ENCODE results near the genes SLBP and NSD2.

GRCh38 chr4:1511926-1512243 is 105.6 kb upstream of the NKX1-1 start:
- PRO-cap, 5 experiments = peak in 3 of 5 experiments; most common plus-strand start chr4:1511985 (in 1)
- RAMPAGE, long total RNA, 2 experiments = no peak in any of the 2 experiments
- RRBS = no CpG with 5 or more reads among the region's 6 CpGs

DNA sequence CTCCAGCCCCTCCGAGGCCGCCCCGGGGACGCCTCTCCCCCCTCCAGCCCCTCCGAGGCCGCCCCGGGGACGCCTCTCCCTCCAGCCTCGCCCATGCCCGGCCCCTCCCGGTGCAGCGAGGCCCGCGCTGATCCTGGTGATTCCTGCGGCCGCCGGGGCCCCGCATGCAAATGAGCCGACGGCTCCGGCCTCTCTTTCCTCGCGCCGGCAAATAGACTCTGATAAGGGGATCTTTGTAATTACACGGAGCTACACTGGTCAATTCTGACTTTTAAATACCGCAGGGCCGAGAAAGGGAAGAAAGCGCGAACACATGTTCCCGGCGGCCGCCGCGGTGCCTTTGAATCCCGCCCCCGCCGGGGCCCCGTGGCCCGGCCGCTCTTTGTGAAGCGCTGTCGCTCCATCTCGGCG is 114.9 kb upstream of the NKX1-1 start:
- PRO-cap, 5 experiments = no peak in any of the 5 experiments
- RAMPAGE, long total RNA, 2 experiments = no peak in any of the 2 experiments
- RRBS = 9% methylated on average over 19 of the region's 44 CpGs

GRCh38 chr4:1711884-1712578 is at the start of gene SLBP:
TSS of gene SLBP (minus strand) at chr4:1712319.
- PRO-cap, 5 experiments = peak in 5 of 5 experiments; most common plus-strand start chr4:1712373 (in 2); most common minus-strand start chr4:1712319 (in 5)
- RAMPAGE, long total RNA, 2 experiments = no peak in any of the 2 experiments
- RRBS = 1% methylated on average over 57 of the region's 101 CpGs

GRCh38 chr4:1799144-1799969 is 6.3 kb downstream of the FGFR3 start:
- PRO-cap, 5 experiments = no peak in any of the 5 experiments
- RAMPAGE, long total RNA, 2 experiments = no peak in any of the 2 experiments
- RRBS = 78% methylated on average over 17 of the region's 37 CpGs

DNA sequence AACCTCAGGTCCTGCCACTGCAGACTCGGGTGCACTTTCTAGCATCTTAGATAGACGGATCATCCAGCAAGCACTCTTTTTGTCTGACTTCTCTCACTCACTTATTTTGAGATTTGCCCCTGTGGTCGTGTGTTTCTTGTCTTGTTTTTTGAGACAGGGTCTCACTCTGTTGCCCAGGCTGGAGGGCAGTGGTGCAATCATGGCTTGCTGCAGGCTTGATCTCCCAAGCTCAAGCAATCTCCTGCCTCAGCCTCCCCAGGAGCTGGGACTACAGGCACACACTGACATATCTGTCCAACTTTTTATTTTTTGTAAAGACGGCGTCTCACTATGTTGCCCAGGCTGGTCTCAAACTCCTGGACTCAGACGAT is 26.7 kb downstream of the FGFR3 start:
- PRO-cap, 5 experiments = no peak in any of the 5 experiments
- RAMPAGE, long total RNA, 2 experiments = no peak in any of the 2 experiments
- RRBS = no CpG with 5 or more reads among the region's 6 CpGs

- PRO-cap, 5 experiments = no peak in any of the 5 experiments
- RAMPAGE, long total RNA, 2 experiments = no peak in any of the 2 experiments
- RRBS = 67% methylated on average over 5 of the region's 22 CpGs
Observed at GRCh38 chr4:1842948-1843643, 12.9 kb downstream of the LETM1 start.

DNA sequence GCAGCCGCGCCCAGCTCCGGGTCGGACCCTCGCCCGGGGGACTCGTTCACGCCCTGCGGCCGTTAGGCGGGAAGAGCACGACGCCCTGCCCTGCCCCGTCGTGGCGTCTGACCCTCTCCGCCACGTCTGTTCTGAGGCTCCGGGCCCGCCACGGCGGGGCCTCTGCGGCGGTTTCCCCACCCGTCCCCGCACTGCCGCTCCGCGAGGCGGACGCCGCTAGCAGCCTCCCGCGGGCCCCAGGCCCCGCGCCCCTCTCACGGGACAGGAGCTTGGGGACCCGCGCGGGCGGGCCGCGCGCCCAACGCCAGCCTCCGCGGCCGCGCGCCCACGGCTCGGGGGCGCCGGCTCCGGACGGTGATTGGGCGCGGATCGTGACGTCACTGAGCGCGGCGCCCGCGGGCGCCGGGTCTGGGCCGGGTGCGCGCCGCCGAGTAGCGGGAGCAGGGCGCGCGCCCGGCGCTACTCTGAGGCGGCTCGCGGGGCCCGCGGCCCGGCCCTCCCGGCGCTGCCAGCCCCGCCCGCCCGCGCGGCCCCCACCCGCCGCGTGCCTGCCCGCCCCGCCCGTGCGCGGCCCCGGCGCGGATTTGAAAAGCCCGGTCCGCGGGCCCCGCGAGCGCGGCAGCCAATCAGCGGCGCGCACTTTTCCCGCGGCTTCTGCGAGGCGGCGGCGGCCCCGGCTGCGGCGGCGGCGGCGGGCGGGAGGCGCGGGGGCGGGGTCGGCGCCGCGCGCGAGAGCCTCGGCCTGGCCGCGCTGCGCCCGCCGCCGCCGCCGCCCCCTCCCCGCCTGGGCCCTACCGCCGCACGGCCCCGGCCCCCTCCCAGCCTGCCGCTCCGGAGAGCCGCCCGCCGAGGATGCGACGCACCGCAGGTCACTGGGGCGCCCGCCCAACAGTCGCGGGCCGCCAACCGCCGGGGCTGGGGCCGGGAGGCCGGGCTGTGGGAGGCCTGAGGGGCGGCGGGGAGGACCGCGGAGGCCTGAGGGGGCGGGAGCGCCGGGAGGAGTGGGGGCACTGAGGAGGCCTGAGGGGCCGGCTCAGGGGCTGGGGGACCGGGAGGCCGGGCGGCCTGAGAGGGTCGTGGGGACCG is at the start of gene NSD2:
Gene NSD2 (plus strand): TSS at position 719 of the 1,086 bp plus-strand sequence.
- PRO-cap, 5 experiments = peak in 5 of 5 experiments; most common plus-strand start position 707 of the sequence (in 4); most common minus-strand start position 334 of the sequence (in 2)
- RAMPAGE, long total RNA, 2 experiments = no peak in any of the 2 experiments
- RRBS = 2% methylated on average over 92 of the region's 178 CpGs

DNA sequence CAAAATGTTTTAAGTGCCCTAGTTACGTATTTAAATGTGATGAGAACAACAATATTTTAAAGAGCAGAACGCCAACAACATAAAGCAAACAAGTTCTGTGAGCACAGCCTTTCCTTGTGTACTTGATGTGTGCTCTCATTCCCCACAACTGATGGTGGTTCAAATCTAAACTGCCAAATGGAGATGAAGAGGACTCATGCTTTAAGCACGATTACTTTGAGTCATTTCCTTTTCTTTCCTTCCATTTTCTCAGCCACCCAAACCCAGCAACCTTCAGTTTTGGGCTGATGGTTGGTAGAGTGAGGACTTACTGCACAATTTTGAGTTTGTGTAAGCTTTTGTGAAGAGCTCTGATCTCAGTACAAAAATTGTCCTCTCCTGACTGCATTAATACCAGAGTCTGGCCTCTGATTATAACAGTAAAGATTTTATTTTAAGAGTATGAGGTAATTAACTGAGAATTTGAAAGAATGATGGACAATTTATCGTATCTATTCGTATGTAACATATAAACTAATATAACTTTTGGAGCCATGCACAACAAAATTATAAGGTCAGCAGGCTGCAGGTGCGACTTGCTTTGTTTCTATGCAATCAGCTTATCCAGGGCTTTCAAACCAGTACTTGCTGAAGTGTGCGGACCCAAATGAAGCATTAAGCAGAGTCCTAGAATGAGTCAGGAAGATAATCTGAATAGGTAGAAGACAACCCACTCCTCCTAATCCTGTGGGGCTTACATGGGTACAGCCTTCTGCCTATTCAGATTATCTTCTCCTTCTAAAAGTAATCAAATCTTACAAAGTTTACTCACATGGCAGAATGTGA is 1.9 kb downstream of the NSD2 start:
- PRO-cap, 5 experiments = peak in 1 of 5 experiments; most common minus-strand start position 150 of the sequence (in 1)
- RAMPAGE, long total RNA, 2 experiments = no peak in any of the 2 experiments
- RRBS = no CpG with 5 or more reads among the region's 7 CpGs

DNA sequence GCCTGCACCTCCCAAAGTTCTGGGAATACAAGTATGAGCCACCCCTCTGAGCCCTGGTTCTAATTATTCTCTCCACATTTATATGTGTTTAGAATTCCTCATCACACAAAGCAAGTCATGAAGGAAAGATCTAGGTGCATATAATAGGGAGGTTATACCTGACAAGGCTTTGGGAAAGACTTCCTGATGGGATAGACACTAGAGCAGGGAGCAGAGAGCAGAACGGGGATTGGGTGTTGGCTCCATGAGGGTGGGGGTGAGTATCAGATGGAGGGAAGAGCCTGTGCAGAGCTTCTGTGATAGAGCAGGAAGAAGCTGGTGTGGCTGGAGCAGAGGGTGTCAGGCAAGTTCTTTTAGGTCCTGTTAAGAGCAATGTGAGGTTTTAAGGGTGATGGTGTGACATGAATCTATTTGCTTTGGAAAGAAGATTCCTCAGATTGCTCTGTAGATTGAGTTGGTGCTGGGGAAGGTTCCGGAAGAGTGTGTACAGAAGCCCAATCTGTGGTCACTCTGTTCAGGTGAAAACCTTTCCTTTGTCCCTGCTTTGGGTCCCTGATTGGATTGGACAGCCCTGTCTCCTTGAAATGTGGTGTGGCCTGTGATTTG is 10.6 kb downstream of the NSD2 start:
- PRO-cap, 5 experiments = no peak in any of the 5 experiments
- RAMPAGE, long total RNA, 2 experiments = no peak in any of the 2 experiments
- RRBS = no CpG with 5 or more reads among the region's 2 CpGs

DNA sequence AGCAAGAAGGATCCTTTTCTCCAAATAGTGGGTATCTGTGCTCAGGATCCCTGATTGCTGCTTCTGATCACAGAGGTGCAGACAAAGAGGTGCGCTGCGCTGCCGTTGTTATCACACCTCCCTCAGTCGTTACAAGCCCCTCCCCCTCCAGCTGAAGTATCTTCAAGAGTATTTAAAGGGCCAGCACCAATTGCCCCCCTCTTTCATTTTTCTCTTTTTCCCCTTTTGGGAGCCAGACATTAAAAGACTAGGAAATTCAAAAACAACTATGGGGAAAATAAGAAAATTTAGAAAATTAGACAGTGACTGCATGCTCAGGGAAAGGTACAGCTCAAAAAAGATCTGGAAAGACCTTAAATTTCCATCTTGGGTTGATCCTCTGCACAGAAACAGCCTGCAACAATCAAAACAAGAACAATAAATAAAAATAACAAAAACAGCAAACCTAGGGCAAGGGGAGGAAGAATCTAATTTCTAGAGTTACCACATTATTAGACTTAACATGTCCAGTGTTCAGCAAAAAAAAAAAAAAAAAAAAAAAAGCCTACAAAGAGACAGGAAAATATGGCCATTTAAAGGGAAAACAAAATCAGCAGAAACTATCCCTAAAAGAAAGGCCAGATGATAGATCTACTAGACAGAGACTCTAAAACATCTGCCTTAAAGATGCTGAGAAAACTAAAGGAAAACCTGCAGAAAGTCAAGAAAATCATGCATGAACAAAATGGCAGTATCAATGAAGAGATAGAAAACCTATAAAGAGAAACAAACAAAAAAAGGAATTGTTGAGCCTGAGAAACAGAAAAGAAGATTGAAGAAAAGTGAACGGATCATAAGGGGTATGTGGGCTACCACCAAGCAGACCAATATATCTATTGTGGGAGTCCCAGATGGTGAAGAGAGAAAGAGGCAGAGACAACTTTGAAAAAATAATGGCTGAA is 44.0 kb downstream of the NELFA start:
- PRO-cap, 5 experiments = no peak in any of the 5 experiments
- RAMPAGE, long total RNA, 2 experiments = no peak in any of the 2 experiments
- RRBS = no CpG with 5 or more reads among the region's 5 CpGs

DNA sequence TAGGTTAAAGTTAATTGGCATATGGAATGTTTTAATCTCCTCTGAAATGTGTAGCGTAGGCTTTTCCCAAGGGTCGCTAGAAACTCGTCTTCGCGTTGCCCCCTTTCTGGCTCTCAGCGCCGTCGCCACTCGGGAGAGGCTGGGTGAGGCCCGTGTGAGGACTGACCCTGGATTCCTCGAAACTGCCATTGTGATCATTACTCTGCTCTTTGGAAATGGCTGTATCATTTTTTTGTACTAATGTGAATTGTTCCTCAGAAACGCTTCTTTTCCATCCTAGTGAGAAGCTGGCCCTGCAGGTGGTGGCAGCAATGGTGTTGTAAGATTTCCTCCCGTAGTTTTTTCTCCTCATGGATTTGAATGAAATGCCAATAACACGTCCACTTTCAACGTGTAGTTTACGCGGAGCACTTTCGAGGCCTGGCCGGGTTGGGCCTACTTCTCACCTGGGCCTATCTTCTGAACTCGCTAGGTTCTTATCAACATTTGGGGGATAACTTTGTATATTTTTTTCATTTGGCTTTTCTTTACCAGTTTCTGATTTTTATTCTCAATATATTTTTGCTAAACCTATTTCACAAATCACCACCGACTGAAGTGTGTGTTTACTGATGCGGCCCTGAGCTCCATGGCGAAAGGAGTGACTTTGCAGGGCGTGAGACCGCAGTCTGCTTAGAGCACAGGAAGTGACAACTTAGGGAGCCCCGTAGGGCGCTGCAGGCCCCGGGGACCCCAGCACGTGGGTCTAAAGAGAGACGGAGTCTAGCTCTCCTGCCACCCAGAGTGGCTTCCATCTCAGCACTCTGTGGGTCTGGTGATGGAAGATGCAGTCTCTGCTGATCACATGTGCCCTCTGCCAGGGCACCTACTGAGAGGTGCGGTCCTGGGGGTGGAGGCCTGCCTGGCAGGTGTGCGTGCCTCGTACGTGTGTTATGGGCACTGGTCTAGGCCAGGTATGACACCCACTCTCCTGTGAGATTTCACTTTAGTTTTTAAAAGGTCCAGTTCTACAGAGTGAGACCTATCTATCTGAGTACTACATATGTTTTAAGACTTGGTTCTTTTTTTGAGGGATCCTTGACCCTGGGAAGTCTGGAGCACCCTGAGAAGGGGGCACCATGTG is 29.2 kb downstream of the NELFA start:
- PRO-cap, 5 experiments = no peak in any of the 5 experiments
- RAMPAGE, long total RNA, 2 experiments = no peak in any of the 2 experiments
- RRBS = no CpG with 5 or more reads among the region's 34 CpGs

DNA sequence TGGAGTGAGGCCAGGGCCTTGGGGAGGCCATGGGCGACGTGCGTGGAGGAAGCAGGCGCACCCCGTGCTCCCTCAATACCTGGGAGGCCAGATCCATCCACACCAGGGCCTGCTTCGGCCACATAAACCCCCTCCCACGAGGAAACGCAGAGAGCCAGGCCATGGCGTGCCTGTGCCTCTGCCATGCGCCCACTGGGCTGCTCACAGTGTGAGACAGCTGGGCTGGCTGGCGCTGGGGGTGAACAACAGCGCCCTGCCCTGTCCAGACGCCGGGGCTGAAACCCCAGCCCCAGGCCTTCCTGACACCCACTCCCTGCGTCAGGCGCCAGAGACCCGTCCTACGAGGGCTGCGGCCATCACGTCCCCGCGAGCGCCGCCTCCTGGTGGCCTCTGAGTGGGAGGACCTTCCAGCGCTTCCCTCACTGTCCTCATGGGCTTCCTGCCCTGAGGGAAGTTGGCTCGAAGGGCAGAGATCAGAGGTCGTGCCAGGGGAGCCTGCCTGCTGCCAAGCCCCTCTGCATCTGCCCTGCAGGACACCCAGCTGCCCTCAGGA is 16.4 kb downstream of the NELFA start:
- PRO-cap, 5 experiments = no peak in any of the 5 experiments
- RAMPAGE, long total RNA, 2 experiments = no peak in any of the 2 experiments
- RRBS = no CpG with 5 or more reads among the region's 27 CpGs

DNA sequence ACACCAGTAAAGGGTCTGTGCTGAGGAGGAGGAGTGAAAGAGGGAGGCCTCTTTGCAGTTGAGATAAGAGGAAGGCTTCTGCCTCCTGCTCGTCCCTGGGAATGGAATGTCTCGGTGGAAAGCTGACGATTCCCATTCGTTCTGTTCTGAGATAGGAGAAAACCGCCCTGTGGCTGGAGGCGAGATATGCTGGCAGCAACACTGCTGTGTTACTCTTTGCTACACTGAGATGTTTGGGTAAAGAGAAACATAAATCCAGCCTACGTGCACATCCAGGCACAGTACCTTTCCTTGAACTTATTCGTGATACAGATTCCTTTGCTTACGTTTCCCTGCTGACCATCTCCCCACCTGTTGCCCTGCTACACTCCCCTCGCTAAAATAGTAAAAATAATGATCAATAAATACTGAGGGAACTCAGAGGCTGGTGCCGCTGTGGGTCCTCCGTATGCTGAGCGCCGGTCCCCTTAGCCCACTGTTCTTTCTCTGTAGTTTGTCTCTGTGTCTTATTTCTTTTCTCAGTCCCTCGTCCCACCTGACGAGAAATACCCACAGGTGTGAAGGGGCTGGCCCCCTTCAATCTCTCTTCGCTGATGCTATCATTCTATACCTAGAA is 13.1 kb upstream of the NELFA start:
- PRO-cap, 5 experiments = no peak in any of the 5 experiments
- RAMPAGE, long total RNA, 2 experiments = no peak in any of the 2 experiments
- RRBS = no CpG with 5 or more reads among the region's 17 CpGs

DNA sequence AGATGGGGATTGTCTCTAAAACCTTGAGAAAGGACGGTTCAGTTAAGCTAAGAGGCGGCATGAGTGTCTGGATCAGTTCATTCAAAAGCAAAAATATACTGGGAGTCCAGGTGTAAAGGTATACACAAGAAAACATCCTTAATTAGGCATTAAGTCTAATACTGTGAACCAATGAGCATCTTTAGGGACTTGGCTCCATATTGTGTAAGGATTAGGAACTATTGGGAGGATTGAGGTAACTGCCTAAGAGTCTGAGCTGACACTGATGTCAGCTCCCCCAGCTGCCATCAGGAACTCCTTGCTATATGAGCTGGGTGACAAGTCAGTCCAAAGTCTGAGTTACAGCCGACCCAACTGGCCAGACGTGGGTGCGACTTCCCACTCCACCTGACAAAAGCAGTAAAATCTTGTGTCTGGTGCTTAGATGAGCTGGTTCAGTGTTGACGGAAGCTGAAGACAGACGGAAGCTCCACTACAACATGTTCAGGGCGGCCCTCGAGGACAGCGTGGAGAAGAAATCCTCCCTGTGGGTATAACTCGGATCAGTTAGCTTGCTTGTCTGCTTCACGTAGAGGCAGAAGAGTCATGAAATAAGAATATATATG is 5.6 kb upstream of the C4orf48 start:
- PRO-cap, 5 experiments = no peak in any of the 5 experiments
- RAMPAGE, long total RNA, 2 experiments = no peak in any of the 2 experiments
- RRBS = no CpG with 5 or more reads among the region's 12 CpGs

DNA sequence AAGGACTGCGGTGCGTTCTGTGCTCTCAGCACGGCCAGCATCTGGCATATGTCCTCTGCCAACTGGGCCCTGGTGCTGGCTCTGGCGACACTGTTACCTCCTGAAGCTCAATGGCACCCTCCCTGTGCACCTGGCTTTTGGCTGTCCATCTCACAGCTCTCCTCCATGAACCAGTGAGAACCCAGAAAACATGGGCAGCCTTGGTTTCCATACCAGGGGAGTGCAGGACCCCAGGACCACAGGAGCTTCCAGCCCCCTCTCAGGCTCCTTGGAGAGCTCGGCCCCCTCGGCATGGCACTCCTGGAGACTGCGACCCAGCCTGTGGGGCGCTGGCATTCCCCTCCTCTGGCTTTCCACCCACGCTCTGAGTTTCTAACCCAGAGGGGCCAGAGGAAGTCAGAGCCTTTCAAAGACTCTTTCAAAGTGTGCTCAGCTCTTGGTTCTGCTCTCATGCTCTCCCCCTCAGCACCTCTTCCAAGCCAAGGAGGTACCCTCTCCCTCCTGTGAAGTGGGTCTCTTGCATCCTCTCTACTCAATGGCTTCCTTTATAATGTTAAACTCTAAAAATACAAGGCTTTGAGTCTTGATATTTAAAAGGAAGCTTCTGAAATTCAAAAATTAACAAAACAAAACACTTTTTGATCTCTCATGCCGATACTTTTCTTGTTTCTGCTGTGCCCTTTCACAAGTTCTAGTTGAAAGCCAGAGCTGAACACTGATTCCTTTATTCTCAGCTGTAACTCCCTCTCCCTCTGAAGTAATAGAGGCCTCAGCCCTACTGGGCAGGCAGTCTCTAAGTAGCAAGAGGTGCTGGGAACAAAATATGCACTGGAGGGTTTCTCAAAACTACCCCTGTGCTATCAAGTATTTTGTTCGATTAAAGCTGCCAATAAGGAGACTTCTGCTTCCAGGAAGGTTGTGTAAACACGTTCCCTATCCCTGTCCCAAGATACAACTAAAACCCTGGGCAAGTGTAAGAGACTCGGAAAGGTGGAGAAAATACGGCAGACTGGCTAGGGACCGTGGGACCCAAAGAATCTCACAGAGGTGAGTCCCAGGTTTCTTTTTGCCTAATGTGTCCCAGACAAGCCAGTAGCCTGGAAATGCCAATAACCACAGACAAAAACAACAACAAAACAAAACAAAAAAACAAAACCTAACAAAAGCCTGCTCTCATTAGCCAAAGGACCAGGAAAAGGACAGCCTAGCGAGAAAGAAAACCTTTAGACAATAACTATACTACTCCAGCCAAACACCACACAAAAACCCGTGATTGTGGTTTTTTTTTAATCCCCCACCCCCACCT is 82.9 kb downstream of the NAT8L start:
- PRO-cap, 5 experiments = no peak in any of the 5 experiments
- RAMPAGE, long total RNA, 2 experiments = no peak in any of the 2 experiments
- RRBS = no CpG with 5 or more reads among the region's 17 CpGs

DNA sequence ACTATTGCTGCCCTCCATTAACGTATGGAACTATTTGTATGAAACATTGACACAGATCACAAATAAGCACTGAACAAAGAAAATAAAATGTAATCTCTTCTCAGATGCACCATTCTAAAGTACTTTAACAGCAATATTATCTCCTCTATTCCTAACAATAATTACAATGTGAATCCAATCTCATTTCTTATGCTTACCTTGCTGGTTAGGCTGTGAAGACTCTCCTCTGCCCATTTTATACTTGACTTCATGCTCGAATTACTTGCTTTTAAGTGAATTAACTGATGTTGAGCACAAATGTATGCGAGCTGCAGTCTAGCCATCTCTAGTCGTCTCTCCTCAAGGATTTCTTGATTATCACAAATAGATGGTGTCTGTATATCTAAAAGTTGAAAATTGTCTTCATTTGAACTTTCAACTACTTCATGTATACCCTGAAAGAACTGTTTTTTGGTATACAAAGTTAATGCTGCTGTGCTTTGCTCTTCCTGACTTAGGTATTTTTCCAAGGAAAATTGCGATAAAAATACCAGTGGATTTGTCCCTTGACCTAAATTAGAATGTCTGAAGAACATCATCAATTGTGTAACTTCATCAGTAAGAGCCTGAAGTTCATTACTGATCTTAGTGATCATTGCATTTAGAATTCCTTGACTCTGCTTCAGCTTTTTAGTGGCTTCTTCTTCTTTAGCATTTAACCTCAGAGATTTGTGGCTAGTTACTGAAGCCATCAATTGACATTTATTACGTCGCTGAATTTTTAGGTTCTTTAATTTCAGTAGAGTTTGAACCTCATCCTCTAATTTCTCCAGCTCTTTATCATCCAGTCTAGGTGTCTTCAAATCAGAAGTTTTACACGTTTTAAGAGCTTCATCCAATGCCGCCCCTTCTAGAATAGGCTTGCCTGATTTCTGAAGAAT is 1.8 kb downstream of the HAUS3 start:
- PRO-cap, 5 experiments = no peak in any of the 5 experiments
- RAMPAGE, long total RNA, 2 experiments = no peak in any of the 2 experiments
- RRBS = no CpG with 5 or more reads among the region's 9 CpGs

GRCh38 chr4:2261655-2261898 is 332 bp downstream of the MXD4 start:
- PRO-cap, 5 experiments = no peak in any of the 5 experiments
- RAMPAGE, long total RNA, 2 experiments = no peak in any of the 2 experiments
- RRBS = 1% methylated on average over 13 of the region's 38 CpGs

DNA sequence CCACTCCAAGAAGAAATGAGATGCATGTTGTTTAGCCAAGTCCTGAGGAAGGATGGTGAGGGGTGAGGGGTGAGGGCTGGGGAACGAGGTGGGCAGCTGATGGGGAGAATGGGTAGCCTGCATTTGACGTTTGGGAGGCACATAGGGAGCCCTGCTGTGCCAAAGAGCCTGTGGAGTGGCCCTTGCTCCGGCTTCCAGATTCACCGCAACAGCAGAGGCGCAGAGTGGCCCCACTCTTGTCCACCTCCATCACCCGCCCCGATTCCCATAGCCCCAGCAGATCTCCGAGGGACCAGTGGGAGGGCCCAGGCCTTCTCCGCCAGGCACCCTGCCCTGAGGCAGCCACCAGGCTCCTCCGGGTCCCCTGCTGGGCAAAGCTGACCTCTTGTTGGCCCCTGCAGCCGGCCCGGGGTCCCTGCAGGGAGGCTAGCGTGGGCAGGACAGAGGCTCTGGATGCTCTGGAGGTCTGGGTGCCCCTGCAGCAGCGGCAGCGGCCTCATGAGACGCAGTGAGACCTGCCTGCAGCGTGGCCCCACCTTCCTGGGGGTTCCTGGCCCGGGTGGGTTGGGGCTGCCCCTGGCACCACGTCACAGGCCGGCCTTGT is 8.3 kb upstream of the MXD4 start:
- PRO-cap, 5 experiments = no peak in any of the 5 experiments
- RAMPAGE, long total RNA, 2 experiments = no peak in any of the 2 experiments
- RRBS = 96% methylated on average over 3 of the region's 20 CpGs

DNA sequence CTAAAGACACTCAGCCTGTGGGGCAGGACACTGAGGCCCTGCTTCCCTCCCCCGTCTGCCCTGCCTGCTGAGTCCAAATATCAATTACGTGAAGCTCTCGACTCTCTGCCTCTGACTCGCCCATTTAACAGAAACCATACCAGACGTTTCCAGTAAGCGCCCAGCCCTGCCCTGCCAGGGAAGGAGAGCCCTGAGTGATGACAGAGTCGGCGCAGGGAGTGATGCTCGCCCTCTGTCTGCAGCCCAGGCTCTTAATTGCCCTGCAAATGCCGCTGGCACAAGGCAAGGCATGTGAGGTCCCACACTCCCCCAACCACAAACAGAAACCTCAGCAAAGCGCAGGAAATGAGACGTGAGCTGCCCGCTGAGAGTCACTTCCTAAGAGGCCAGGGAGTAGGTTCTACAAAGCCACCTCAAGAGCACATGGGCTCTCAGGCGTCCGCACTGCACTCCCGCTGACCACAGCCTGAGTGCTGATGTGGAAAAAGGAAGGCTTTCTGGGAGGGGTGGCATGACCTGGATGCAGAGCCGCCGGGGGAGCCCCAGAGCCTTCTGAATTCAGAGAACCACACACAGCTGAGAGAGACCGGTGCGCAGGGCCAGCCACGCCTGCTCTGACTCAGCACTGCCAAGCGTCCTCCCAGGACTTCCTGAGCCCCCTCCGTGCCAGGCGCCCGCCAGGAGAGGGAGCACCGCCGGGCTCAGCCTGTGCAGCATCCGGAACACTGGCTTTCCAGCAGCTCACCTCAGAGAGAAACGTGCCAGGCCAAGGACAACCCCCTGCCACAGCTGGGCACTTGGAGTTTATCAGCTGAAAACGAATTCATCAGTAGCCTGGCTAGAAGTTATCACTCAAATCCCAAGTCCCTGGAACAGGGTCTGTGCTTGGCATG is 5.3 kb downstream of the ZFYVE28 start:
- PRO-cap, 5 experiments = no peak in any of the 5 experiments
- RAMPAGE, long total RNA, 2 experiments = no peak in any of the 2 experiments
- RRBS = 4% methylated on average over 8 of the region's 30 CpGs

GRCh38 chr4:2416376-2416914 is 2.0 kb downstream of the ZFYVE28 start:
- PRO-cap, 5 experiments = peak in 1 of 5 experiments; most common plus-strand start chr4:2416768 (in 1)
- RAMPAGE, long total RNA, 2 experiments = no peak in any of the 2 experiments
- RRBS = no CpG with 5 or more reads among the region's 28 CpGs

All from liver (tissue), 9 donors.